Mammary epithelial cell (primary cell): Measurements from ENCODE around the gene FOXA2.

GRCh38 chr20:22579622-22580338 lies 4.6 kb downstream of the FOXA2 start:
- CAGE, long polyA plus RNA, result no peak
- RRBS, result no CpG with 5 or more reads among the region's 19 CpGs

GRCh38 chr20:22583548-22584657 lies at the start of gene FOXA2:
Gene FOXA2, minus strand, starts transcription at chr20:22584572.
- CAGE, long polyA plus RNA, result no peak
- RRBS, result 9% methylated on average over 9 of the region's 75 CpGs

DNA sequence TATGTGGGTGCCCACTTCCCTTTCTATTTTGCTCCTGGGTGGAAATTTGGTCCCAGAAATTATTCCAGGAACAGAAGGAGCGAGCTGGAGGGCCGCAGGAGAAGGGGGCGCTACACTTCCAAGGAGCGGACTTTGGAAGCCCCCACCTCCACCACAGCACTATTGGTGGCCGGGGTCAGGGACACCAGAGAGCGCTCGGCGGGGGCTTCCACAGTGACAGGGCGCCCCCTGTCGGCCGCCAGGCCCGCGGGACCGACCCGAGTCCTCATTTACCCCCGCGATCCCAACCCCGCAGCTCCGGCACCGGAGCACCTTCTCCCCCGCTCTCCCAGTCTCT lies 2.2 kb upstream of the FOXA2 start:
- CAGE, long polyA plus RNA, result no peak
- RRBS, result no CpG with 5 or more reads among the region's 21 CpGs

DNA sequence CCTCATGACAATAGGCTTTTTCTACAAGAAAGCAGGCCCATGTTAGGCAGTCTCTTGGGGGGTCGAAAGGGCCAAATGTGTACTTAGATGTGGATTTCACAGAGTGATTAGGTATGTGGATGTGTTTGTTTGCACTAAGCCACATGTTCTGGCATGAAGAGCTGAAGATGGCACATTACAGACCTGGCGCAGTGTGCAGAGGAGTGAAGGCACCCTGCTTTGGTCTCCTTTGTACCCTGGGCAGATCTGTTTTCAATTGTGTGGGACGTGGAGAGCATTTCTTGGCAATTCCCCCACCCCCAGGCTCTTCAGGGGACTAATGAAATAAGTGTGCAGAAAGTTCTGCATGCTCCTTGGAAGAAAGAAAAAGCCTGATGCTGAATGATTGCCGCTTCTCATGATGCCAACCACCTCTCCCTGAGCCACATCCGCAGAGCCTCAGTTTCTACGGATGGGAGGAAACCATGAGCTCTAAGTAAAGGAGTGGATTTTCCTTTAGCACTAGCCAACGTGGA lies 50.8 kb upstream of the SSTR4 start:
- CAGE, long polyA plus RNA, result no peak
- RRBS, result no CpG with 5 or more reads among the region's 7 CpGs

DNA sequence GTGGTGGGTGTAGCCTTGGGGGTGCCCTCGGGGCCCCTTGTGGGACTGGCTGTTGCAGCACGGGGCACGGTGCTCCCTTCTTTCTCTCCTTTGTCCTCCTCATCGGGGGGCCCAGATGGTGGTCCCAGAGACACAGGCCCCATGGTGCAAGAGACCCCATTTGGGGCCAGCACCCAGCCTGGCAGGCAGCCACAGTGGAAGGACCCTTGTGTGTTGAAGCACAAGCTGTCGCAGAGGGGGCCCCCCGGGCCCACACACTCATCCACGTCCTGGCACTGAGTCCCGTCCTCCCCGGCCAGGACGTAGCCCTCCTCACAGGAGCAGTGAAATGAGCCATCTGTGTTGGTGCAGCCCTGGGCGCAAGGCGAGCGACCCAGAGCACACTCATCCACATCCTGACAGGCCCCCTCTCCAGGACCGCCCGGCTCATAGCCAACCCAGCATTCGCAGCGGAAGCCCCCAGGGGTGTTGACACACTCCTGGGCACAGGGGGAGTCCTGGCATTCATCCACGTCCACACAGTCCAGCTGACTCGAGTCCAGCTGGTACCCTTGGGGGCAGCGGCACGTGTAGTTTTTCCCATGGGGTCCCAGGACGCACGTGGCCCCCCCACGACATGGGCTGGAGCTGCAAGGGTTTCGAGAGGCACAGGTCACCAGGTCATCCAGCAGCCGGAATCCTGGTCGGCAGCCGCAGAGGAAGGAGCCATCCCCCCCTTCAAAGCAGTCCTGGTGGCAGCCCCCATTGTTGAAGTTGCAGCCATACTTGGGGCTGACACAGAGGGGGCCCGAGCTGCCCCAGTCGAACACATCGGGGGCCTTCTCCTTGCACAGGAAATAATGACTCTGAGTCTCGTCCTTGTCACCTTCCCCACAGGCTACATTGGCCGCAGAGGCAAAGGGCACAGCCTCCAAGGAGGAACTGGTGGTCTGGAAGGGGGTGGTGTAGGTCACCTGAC lies 1.2 kb downstream of the CD93 start:
- CAGE, long polyA plus RNA, result no peak
- RRBS, result 94% methylated on average over 4 of the region's 33 CpGs

- CAGE, long polyA plus RNA, result no peak
- RRBS, result no CpG with 5 or more reads among the region's 4 CpGs
Measured at GRCh38 chr20:23139474-23139717, 53.3 kb upstream of the CD93 start.

DNA sequence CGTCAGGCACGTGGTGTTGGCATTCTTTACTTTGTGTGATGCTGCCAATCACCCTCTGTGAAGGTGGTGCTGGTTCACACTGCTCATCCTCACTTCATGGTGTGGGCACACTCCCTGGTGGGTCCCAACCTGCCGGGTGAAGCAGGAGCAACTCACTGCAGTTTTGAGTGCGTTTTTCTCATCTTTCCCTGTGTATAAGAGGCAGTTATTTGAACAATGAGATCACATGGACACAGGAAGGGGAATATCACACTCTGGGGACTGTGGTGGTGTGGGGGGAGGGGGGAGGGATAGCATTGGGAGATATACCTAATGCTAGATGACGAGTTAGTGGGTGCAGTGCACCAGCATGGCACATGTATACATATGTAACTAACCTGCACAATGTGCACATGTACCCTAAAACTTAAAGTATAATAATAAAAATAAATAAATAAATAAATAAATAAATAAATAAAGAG lies 53.6 kb upstream of the CD93 start:
- CAGE, long polyA plus RNA, result no peak
- RRBS, result no CpG with 5 or more reads among the region's 5 CpGs

- CAGE, long polyA plus RNA, result no peak
- RRBS, result no CpG with 5 or more reads among the region's 7 CpGs
Measured at GRCh38 chr20:23142891-23143530, 56.9 kb upstream of the CD93 start.

- CAGE, long polyA plus RNA, result no peak
- RRBS, result no CpG with 5 or more reads among the region's 2 CpGs
Measured at GRCh38 chr20:23160452-23161059, 74.4 kb upstream of the CD93 start.

- CAGE, long polyA plus RNA, result no peak
- RRBS, result no CpG with 5 or more reads among the region's 12 CpGs
Measured at GRCh38 chr20:23161935-23162618, 76.0 kb upstream of the CD93 start.

GRCh38 chr20:23190162-23190477 lies 104.0 kb upstream of the CD93 start:
- CAGE, long polyA plus RNA, result no peak
- RRBS, result no CpG with 5 or more reads among the region's 2 CpGs

DNA sequence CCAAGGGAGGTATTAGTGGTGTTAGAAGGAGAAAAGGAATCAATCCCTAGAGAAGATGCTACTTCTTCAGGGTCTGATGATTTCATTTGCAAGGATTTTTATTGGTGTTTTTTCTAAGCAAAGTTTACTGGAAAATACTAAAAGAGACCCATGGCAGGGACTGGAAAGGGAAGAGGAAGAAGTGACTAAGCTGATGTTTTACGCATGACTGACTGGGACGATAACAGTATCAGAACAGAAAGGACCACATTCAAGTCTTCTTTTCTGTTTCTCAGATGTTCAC lies 18.7 kb upstream of the NXT1 start:
- CAGE, long polyA plus RNA, result no peak
- RRBS, result no CpG with 5 or more reads among the region's 2 CpGs

- CAGE, long polyA plus RNA, result no peak
- RRBS, result no CpG with 5 or more reads among the region's 8 CpGs
Measured at GRCh38 chr20:23349447-23349868, 1.1 kb upstream of the NXT1 start.

DNA sequence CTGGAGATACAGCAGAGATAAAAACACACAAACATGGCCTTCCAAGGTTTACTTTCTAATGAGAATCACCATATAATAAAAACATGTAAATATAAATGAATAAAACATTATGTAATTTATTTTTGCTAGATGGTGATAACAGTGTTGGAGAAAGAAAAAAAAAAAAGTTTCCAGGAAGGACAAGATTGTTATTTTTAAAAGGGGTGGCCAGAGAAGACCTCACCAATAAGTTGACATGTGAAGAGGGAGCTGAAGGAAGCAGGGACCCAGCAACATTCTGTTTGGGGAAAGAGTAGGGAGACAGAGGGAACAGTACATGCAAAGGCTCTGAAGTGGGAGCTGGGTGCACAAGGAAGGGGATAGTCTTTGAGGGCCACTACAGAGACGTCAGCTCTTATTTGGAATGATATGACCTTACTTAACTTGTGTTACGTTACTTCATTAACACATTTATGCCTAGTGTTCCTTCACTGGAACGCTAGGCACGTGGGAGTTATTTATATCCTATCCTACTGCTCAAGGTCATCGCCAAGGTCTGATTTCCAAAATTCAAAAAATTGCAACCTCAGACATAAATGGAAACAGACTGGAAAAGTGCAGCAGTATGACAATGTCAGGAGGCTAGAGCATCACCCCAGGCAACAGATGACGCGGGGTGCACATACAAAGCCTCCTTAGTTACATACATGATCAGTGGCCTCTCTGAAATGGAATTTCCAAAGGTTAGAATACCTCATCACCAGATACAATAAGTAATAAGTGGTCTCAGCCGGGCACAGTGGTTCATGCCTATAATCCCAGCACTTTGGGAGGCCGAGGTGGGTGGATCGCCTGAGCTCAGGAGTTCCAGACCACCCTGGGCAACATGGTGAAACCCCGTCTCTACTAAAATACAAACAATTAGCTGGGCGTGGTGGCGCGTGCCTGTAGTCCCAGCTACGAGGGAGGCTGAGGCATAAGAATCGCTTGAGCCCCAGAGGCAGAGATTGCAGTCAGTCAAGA lies 20.2 kb downstream of the NAPB start:
- CAGE, long polyA plus RNA, result no peak
- RRBS, result no CpG with 5 or more reads among the region's 16 CpGs

DNA sequence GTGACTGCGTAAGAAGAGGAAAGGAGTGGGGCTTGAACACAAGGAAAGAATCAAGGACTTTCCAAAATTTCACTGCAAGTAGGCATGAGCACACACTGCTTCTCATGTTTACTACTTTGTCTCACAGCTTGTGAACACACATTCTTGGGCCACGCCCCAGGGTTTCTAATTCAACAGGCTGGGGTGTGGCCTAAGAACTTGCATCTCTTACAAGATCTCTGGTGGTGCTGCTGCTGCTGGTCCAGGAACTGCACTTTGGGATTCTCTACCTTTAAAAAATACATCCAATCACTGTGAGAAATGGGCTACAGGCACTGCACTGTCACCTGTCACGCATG lies 11.5 kb downstream of the CST3 start:
- CAGE, long polyA plus RNA, result no peak
- RRBS, result no CpG with 5 or more reads among the region's 3 CpGs

GRCh38 chr20:24111769-24112303 lies 123.3 kb upstream of the GGTLC1 start:
- CAGE, long polyA plus RNA, result no peak
- RRBS, result no CpG with 5 or more reads among the region's 5 CpGs

- CAGE, long polyA plus RNA, result no peak
- RRBS, result no CpG with 5 or more reads among the region's 16 CpGs
Measured at GRCh38 chr20:24963781-24964256, 14.8 kb downstream of the CST7 start.

DNA sequence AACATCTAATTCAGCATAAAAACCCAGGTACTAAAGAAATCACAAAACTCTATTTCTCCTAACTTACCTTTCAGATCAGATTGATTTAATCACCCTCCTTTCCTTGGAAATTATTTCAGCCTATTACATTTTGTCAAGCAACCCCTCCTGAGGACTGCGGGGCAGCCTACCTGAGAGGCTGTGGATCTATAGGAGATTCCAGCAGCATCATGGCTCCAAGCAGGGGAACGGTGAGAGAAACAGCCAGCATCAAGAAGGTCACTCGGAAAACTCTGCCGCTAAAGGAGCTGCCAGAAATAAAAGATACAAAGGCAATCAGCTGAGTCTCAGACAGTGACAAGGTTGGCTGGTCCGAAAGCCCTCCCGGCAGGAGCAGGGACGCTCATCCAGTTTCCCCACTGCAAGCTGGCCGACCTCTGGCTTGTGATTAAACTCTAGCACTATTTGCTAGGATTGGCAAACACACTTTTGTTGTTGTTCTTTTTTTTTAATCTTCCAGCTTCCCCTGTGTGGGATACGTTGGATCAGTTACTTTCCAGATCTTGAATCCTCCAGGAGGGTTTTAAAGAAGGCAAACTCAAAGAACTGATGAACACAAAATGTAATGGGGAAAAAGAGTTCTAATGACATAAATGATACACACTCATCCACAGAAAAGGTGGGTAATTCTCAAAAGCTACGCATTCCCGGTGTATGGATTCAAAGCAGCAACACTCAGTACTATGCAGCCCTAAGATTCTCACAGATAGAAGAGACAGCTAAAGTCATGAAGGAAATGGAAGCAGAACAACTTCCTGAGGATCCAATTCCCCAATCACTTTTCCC lies 8.6 kb downstream of the APMAP start:
- CAGE, long polyA plus RNA, result no peak
- RRBS, result no CpG with 5 or more reads among the region's 11 CpGs

GRCh38 chr20:25196072-25197136 lies 892 bp downstream of the ENTPD6 start:
- CAGE, long polyA plus RNA, result no peak
- RRBS, result no CpG with 5 or more reads among the region's 43 CpGs

GRCh38 chr20:25293590-25294357 lies 45.9 kb downstream of the PYGB start:
- CAGE, long polyA plus RNA, result no peak
- RRBS, result no CpG with 5 or more reads among the region's 21 CpGs